ENCODE measurements around a stretch of chr17.

GRCh38 chr17:63987308-63987999, 10.7 kb upstream of the PRR29 start:
- PRO-cap, 10 experiments = no peak in any of the 10 experiments

GRCh38 chr17:64005333-64006356, 7.5 kb downstream of the PRR29 start:
- PRO-cap, 10 experiments = no peak in any of the 10 experiments

GRCh38 chr17:64063794-64064913, 43.7 kb upstream of the ICAM2 start:
- PRO-cap, 10 experiments = no peak in any of the 10 experiments

GRCh38 chr17:64081716-64082563, 48.0 kb downstream of the ERN1 start:
- PRO-cap, 10 experiments = peak in 2 of 10 experiments; most common plus-strand start chr17:64082418 (in 2)

DNA sequence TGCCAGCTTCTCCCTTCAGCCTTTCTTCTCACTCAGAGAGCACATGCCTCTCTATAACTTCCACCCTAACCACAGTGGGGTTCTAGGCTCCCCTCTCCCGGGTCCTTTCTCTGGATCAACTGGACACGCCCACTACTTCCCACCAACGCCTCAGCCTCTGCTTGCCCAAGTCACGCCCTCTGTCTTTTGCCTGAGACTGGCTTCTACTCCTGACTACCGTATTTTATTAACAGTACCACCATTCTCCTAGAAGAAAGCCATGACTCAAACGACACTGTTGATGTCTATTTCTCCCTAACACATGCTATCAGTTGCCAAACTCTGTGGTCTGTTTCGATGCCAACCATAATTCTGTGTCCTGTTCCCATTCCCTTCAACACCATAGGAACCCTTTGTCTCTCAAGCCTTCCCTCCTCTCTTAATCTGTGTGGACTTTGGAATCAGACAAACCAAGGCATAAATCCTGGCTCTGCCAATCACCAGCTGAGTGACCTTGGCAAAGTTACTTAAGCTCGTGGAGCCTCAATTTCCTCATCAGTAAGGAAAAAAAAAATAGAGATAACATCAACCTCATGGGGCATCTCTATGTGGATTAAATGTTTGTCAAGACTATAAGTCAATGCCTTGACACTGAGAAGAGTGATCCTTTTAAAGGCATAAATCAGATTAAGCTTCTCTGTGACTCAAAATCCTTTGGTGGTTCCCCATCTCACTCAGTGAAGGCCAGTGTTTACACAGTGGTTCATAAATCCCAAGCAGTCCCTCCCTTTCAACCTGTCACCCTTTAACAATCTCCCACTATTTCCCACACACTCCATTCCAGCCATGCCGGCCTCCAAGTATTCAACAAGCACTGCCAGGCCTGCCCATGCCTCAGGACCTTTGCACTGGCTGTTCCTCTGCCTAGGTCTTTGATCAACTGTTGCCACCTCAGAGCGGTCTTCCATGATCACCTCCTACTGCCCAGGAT, 45.7 kb downstream of the ERN1 start:
- PRO-cap, 10 experiments = peak in 2 of 10 experiments; most common plus-strand start position 817 of the sequence (in 2)

GRCh38 chr17:64128271-64128746, 1.6 kb downstream of the ERN1 start:
- PRO-cap, 10 experiments = no peak in any of the 10 experiments

DNA sequence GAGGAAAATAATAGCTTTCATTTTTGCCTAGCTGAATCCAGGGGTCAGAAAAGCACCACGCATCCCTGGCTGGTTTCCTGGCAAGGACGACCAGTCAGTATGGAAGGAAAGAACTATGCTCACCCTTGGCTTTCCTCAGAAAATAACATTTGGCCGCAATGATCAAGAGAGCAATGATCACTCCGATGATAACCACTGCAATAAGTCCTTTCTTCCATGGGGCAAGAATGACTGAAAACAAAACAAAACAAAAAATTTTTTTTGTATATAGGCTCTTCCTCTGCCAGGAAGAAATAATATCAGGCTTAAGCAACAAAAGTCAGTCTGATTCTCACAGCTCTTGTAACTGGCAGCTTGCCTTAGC, 35.9 kb downstream of the PECAM1 start:
- PRO-cap, 10 experiments = no peak in any of the 10 experiments

GRCh38 chr17:64369636-64370150, 21.0 kb downstream of the PECAM1 start:
- PRO-cap, 10 experiments = no peak in any of the 10 experiments

- PRO-cap, 10 experiments = no peak in any of the 10 experiments
Observed at GRCh38 chr17:64503742-64504403, 2.2 kb downstream of the DDX5 start.

GRCh38 chr17:64507258-64508106, 705 bp downstream of the CEP95 start:
- PRO-cap, 10 experiments = peak in 5 of 10 experiments; most common minus-strand start chr17:64507562 (in 4)

DNA sequence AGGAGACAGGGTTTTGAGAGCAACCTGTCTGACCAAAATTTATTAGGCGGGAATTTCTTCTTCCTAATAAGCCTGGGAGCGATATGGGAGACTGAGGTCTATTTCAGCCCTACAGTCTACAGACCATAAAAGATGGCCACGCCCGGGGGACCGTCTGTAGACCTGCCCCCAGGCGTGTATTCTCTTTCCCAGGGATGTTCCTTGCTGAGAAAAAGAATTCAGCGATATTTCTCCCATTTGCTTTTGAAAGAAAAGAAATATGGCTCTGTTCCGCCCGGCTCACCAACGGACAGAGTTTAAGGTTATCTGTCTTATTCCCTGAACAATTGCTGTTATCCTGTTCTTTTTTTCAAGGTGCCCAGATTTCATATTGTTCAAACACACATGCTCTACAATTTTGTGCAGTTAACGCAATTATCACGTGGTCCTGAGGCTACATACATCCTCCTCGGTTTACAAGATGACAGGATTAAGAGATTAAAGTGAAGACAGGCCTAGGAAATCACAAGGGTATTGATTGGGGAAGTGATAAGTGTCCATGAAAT, 4.5 kb downstream of the CEP95 start:
- PRO-cap, 10 experiments = no peak in any of the 10 experiments

- PRO-cap, 10 experiments = no peak in any of the 10 experiments
Observed at GRCh38 chr17:64513135-64513764, 6.5 kb downstream of the CEP95 start.

- PRO-cap, 10 experiments = no peak in any of the 10 experiments
Observed at GRCh38 chr17:64515606-64516520, 9.1 kb downstream of the CEP95 start.

- PRO-cap, 10 experiments = no peak in any of the 10 experiments
Observed at GRCh38 chr17:64599393-64599910, 62.7 kb downstream of the SMURF2 start.

DNA sequence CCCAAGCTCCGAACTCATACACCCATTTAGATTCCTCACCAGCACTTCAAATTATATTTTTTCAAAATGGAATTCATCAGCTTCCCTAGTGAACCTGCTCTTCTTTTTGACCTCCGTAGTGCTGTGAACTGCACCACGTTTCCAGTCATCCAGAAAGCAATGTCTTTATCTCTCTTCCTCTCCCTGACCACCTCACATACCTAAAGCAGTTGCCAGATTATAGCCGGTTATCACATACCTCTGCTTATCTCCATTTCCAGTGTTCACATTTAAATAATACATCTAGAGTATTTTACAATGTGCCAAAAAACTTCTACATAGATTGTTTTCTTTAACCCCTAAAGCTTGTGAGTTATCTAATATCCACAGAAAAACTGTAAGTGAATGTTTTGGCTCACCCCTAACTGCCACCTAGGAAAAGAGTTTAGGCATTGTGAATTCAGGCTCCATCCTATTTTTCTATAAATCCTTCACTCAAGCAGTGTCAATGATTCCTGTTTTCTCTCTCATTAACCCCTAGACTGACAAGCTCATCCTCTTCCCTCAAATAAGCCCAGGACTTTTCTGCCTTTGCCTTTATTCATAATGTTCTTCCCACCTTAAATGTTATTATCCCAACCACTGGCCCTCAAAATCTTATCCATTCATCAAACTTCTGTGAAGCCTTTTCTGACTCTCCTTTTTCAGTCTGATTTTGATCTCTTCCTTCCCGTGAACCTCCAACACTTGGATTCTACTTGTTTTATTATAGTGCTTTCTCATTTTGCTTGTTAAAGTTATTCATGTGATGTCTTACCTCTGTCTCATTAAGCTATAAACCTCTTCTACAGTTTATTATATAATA, 41.9 kb downstream of the SMURF2 start:
- PRO-cap, 10 experiments = no peak in any of the 10 experiments

- PRO-cap, 10 experiments = no peak in any of the 10 experiments
Observed at GRCh38 chr17:64660068-64660520, 2.0 kb downstream of the SMURF2 start.

DNA sequence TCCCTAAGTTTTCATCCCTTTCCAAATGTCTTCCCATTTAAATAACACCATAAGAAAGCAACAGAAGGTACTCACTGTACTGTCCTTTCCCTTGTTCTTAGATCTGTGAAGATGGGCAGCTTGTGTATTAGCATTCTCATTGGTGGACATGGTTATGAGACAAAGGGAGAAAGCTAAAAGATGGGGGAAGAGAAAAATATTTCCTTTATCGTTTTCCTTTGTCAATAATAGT, 96.3 kb upstream of the SMURF2 start:
- PRO-cap, 10 experiments = no peak in any of the 10 experiments

- PRO-cap, 10 experiments = no peak in any of the 10 experiments
Observed at GRCh38 chr17:64988397-64989112, 68.0 kb downstream of the GNA13 start.

GRCh38 chr17:65016327-65016711, 40.2 kb downstream of the GNA13 start:
- PRO-cap, 10 experiments = no peak in any of the 10 experiments

DNA sequence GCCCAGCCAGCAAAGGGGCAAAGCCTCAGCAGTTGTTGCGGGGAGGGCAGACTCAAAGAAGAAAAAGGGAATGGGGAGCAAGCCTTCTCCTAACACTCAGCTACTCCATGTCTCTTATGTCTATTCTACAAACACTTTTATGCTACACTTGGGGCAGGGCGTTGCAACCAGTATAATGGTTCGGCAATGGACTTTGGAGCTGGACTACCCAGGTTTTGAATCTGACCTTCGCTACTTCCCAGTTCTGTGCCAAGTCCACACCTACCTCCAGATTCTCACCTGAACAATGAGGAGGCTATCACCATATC, 31.1 kb upstream of the GNA13 start:
- PRO-cap, 10 experiments = no peak in any of the 10 experiments